Measurements from ENCODE around the genes KRTAP5-7, P2RY2 and ARHGEF17.

DNA sequence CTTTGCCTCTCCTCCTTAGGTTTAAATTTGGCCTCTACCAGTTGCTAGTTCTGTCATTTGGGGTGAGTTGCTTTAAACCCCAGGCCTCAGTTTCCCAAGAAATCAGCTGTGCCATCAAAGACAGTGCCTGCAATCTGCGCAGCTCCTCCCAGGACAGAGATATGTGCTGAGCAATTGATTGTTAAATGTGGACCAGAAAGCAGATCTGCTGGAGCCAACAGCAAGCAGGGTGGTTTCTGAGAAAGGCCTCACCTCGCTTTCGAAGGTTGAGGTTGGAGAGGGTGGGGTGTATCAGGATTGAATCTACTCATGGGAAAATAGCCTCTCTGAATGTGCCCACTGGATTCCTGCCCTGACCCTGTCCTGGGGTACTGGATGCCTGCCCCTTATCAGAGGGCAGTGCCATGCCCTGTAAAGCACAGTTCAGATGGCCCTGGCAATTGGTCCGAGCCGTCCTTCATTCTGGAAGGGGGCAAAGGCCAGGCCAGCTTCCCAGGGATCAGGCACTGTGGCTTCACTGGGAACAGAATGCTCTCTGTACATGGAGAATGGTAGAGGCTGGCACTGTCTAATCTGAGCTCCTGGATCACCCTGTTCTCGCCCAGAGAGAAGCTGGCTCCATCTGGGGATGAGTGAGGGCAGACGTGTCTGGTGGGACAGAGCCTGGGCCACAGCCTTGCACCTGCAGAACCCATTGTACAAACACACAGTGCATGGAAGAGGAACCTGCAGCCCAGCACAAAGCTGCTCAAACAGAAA lies 15.3 kb downstream of the DHCR7 start:
- PRO-cap: no peak

GRCh38 chr11:71526929-71527450 lies at the start of gene KRTAP5-7:
Gene KRTAP5-7, plus strand, starts transcription at chr11:71527267.
- PRO-cap: no peak

GRCh38 chr11:71530378-71531436 lies 3.6 kb downstream of the KRTAP5-7 start:
- PRO-cap: no peak

- PRO-cap: no peak
These were observed 3.1 kb upstream of the KRTAP5-8 start for GRCh38 chr11:71534669-71535241.

DNA sequence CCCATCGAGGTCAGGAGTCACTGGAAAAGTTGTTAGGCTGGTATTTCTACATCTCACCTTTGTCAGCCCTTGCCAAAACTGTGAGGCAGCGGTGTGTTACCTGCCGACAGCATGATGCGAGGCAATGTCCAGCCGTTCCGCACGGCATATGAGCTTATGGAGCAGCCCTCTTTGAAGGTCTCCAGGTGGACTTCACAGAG lies 6.8 kb upstream of the KRTAP5-11 start:
- PRO-cap: no peak

- PRO-cap: no peak
These were observed 56.6 kb upstream of the KRTAP5-11 start for GRCh38 chr11:71639303-71639600.

GRCh38 chr11:71749066-71749655 lies 83.8 kb upstream of the DEFB108B start:
- PRO-cap: no peak

- PRO-cap: no peak
These were observed 17.6 kb downstream of the IL18BP start for GRCh38 chr11:72016392-72016591.

GRCh38 chr11:72018780-72019086 lies 20.0 kb downstream of the IL18BP start:
- PRO-cap: no peak

DNA sequence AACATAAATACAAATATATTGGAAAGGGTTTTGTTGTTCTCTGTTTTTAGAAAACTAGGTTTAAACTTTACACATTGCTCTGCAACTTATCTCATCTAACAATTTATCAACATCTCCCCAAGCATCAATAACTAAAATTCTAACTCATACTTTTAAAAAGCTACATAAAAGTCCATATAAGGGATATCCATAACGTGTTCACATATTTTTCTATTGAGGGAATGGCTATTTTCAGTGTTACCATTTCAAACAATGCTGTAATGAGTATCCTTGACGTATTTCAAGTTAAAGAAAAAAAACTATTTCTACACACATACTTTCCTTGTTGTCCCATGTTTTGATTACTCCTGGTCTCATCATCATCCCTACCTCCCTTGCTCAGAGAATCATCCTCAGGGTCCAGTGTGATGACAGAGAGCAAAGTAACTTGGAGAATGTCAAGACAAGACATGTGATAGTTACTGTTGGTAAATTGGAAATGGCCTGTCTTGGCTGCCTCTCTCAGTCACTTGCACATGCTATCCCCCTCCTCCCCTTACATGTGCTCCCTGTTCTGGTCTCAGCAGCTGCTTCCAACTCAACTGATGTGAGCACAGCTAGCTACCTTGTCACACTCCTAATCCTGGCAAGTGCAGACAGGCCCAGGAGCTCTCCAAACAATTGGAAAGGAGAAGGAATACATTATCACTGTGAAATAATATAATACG lies 21.9 kb downstream of the NUMA1 start:
- PRO-cap: no peak

GRCh38 chr11:72083007-72084080 lies 2.7 kb downstream of the LRRC51 start:
- PRO-cap: no peak

DNA sequence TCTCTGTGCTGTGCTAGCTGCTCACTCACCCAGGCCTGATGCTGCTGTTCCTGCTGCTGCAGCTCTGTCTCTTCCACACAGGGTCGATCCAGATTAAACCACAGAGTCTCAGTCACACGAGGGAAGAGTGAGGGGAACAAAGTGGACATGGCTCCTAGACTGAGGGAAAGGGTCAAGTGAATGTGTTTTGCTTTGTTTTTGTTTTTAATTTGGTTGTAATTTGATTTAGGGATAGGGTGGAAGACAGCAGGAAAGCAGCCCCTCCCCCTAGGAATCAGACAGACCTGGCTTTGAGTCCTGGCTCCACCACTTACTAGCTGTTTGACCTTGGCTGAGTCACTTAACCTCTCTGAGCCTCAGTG lies 1.4 kb downstream of the ANAPC15 start:
- PRO-cap: no peak

GRCh38 chr11:72237909-72238345 lies 6.0 kb downstream of the PHOX2A start:
- PRO-cap: no peak

GRCh38 chr11:72239379-72240421 lies 4.3 kb downstream of the PHOX2A start:
- PRO-cap: no peak

GRCh38 chr11:72738787-72739411 lies 13.3 kb downstream of the ARAP1 start:
- PRO-cap: no peak

DNA sequence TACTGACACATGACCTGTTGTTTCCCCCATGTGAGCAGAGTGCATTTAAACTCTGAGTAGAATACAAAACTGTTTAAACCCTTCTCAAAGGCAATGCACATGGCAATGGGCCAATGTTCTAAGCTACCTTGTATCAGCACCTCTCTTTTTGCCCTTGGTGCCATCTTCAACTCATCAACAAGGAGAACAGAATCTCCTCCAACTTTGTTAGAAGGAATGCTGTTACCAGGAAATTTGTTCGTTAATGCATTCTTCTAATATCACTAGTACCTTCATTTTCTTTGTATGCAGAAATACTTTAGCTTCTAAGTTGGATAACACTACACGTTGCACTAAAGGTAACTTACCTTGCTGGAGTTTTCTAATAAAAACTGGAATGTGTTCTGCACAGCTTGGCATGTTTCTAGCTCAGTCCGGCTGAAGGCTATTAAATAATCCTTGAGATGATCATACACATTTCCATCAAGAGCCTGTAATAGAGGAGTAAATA lies 107.3 kb downstream of the ATG16L2 start:
- PRO-cap: no peak

- PRO-cap: bidirectional peak, plus-strand start at chr11:73218284, minus-strand start at chr11:73218152
These were observed at the start of gene P2RY2 for GRCh38 chr11:73218045-73219310. Gene P2RY2, plus strand, starts transcription at chr11:73218281.

GRCh38 chr11:73227815-73228533 lies 9.9 kb downstream of the P2RY2 start:
- PRO-cap: no peak

GRCh38 chr11:73308236-73308382 lies at the start of gene ARHGEF17:
Gene ARHGEF17, plus strand, starts transcription at chr11:73308276.
- PRO-cap: bidirectional peak, plus-strand start at chr11:73308276, minus-strand start at chr11:73308005

DNA sequence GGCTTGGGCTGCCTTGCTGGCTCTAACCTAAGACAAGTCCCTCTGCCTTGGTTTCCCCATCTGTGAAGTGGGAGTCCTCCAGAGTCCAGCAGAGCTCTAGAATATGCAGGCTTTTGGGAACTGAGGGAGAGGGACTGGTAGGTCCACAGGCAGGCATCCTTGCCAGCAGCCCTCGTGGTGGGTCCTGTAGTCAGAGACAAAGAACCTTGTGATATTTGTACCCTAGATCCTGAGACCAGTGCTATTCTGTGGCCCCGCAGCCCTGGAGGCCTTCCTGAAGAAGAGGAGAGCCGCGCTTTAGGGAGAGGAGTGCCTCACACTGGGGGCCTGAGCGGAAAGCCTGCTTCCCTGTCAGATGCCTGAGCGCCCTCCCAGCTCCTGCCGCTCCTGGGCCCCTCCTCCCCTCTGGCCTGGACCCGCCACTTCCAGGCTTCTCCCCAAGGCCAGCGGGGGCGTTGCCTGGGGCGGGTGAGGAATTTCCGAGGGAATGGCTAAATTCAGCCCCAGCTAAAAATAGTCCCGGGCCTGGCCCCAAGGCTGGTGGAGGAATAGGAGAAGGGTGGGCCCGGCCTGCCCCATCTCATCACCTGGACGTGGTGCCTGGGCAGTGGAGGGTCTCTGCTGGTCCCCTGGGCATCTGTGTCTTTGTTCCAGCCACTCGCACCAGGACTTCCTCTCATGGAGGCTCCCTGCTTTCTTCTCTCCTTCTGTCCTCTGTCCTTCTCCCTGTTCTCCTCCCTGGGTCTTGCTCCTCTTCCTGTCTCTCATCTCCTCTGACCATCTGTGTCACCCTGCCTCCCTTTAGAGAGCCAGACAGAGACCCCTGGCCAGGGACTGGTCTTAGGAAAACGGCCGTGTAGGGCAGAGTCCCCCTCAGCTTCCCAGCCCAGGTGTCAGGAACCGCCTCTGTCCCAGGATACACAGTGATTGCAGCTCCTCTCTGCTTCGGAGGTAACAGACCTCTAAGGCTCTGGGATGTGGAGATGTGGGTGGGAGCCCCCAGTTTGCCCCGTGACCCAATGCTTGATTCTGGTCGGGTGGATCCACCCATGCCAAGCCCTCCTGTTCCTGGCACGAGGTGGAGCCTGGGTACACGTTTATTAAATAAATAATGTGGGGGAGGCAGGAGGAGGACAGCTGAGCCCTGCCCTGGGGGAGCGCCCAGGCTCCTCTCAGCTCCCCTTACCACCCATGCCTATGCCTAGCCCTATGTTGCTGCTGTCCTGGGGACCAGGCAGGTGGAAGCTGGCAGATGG lies 15.6 kb downstream of the ARHGEF17 start:
- PRO-cap: unidirectional peak, minus-strand start at position 407 of the sequence